Measurements from ENCODE around the genes ZFP36L2, THADA, LRPPRC and SIX3.

DNA sequence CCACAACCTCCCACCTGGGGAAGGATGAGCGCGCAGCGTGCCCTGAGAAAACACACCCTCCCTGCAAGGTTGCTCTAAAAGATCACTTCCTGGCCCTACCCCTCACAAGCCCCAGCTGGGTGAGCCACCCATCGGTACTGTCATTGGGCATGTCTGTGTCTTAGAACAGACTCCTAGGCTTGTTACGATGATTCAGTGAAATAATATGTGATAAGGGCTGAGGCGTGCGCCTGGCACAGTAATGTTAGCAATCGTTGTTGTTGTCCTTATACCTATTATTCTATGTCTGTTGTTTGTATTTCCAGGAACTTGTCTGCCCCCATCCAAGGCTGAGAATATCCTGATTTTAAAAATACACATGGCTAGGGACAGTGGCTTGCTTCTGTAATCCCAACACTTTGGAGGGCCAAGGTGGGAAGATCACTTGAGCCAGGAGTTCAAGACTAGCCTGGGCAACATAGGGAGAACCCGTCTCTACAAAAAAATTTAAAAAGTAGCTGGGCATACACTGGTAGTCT lies 175.0 kb downstream of the ZFP36L2 start:
- RRBS = no CpG with 5 or more reads among the region's 9 CpGs

GRCh38 chr2:43071157-43071583 lies 155.2 kb downstream of the ZFP36L2 start:
- RRBS = no CpG with 5 or more reads among the region's 6 CpGs

GRCh38 chr2:43105874-43106691 lies 120.3 kb downstream of the ZFP36L2 start:
- RRBS = no CpG with 5 or more reads among the region's 3 CpGs

DNA sequence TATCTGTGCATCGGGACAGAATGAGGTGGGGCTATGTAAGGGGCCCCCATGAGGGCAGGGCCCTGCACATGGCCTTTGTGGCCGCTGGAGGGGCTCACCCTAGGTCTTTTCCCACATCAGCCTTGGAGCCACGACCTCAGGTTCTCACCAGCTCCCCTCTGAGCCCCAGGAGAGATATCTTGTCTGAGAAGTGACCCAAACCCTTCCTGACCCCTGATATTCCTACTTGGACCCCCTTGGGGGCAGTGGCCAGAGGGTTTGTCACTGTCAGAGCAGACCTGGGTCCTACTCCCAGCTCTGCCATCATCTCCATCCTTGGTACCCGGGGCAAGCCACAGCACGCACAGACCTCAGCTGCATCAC lies 64.2 kb downstream of the ZFP36L2 start:
- RRBS = 92% methylated on average over 1 of the region's 5 CpGs

DNA sequence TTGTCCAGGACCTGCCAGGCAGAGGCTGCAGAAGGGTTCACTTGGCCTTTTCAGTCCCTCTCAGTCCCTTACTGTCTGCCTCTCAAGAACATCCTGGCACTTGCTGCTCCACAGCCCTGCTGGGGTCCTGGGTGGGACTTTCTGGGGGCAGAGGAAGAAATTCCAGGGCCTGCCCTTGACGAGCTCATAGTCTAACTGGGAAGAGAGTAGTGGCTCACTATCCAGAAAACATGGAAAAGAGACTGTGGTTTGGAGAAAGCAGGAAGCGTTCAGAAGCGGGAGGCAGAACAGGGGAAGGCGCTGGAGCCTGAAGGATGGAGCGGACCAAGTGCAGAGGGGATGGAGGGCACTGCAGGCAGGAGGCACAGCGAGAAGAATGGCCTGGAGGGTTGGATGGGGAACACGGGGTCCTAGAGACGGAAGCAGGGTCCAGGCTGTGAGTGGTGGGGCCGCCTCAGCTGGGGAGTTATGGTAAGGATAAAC lies 58.1 kb downstream of the ZFP36L2 start:
- RRBS = no CpG with 5 or more reads among the region's 9 CpGs

DNA sequence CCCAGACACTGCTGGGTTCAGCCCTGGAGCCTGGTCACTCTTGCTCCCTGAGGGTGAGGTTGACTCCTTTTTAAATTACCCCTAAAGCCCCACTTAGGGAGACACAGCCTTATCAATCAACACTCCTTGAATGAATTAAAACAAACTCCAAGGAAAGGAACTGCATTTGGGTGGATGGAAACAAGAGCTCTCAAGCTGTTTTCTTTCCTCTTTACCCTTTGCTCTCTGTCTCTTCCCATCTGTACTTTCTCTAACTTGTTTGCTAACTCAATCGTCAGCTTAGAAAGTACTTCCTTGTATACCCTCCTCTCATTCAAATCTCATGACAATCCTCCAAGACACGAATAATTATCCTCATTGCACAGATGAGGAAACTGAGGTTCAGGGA lies 32.8 kb downstream of the ZFP36L2 start:
- RRBS = no CpG with 5 or more reads among the region's 2 CpGs

- RRBS = 1% methylated on average over 69 of the region's 111 CpGs
These were observed at the start of gene ZFP36L2 for GRCh38 chr2:43225824-43226781. ZFP36L2 (minus strand) TSS chr2:43226606.

DNA sequence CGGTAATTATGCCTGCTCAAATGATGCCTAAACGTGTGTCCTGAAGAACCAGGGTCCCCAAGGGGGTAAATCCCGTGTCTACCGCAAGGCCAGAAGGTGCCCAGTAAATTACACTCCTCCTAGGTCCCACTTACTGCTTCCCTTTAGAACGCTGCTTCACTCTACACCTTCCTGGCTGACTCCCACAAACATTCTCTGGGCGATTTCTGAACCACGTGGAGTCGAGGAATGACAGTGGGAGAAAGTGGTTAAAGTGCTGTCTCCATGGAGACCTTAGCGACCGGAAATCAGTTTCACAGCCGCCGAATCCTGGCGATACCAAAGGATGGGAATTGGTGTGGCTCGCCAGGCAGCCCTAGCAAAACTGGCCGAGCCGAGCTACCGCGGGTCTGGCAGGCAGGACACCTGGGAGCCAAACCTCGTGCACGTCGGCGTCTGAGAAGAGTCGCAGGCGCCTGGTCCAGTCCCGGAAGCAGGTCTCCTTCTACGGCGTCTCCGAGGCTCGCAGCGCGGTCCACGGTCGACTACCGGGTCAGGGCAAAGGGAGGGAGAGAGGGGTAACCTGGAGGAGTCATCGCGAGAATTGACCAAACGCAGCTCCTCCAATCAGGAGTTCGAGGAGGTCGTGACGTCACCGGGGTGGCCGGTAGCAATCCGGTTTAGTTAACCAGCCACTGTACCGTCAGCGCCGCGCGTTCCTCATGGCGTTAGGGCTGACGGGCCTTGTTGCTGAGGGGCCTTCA lies at the start of gene THADA:
THADA (minus strand) TSS at position 526 of the 743 bp plus-strand sequence.
- RRBS = 1% methylated on average over 14 of the region's 50 CpGs

DNA sequence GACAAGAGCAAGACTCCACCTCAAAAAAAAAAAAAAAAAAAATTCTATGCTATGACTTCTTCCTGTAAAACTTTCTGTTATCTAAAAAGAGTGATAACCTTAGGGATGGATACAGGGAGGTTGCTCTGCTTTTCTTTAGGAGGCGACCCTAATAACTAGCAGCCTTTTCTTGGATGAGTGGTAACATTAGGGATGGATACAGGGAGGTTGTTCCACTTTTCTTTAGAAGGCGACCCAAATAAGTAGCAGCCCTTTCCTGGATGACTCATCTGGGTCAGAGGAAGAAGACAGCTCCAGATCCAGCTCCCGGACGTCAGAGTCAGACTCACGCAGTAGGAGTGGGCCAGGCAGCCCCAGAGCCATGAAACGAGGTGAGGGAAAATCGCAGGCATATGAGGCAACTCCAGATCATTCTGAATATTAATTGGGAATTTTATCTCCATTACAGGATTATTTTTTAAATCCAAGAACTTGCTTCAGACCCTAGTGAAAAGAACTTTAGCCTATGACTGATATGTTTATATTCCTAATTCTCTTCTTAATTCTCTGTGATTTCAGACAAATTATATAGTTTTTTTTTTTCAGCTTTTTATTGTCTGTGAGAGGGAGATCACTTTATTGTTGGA lies 31.1 kb upstream of the C1GALT1C1L start:
- RRBS = no CpG with 5 or more reads among the region's 7 CpGs

DNA sequence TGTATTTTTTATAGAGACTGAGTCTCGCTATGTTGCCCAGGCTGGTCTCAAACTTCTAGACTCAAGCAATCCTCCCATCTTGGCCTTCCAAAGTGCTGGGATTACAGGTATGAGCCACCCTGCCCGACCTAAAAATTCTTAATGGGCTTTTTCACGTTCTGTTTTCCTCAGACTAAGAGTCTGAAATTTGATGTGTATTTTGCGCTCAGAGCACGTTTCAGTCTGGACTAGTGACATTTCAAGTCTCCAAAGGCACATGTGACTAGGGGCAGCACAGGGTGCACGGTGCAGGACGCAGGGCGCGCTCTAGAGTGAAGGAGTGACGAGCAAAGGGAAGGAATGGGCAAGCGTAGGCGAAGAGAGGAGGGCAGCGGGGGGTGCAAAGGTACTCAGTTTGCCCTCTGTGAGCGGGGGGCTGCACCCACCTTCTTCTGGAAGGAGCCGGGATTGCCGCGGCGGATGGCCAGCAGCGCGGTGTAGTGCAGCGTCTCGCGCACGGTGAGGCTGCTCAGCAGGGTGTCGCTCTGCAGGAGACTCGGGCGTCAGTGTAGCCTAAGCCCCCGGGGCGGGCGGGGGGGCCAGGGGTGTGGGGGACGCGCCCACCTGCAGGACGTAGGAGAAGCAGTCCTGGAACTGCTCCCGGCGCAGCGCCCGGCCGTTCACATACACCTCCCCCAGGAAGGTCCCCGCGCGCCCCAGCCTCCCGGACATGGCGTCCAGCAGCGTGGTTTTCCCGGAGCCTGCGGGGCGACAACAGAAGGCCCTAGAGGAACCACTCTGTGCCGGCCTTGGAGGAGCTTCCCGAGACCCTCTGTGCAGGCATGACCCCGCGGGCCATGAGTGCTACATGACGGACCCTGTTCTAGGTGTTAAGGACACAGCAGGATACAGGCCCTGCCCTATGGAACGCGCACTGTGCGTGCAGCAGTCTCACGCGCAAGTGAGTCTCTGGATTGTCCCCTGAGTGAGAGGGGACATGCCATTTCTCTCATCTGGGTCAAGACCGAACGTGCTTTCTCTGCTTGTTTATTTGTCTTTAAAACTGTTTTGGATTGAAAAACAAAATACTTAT lies 7.0 kb downstream of the ABCG5 start:
- RRBS = 3% methylated on average over 19 of the region's 59 CpGs

DNA sequence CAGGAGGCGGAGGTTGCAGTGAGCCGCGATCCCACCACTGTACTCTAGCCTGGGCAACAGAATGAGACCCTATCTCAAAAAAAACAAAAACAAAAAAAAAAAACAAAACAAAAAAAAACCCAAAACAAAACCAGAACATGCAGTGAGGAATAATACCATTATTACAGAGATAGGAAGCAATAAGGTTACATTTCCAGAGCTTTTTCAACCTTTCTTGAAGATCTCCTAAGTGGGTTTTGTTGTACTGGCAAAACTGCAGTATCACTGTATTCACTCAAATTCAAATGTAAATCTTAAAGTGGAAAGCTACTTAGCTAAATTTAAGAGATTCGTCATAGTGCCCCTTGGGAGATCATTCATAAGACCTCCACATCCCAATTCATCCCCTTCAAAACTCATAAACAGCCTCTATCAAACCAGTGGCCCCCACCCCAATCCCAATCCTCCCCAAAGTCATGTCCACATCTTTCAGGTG lies 65.9 kb downstream of the ABCG8 start:
- RRBS = no CpG with 5 or more reads among the region's 4 CpGs

DNA sequence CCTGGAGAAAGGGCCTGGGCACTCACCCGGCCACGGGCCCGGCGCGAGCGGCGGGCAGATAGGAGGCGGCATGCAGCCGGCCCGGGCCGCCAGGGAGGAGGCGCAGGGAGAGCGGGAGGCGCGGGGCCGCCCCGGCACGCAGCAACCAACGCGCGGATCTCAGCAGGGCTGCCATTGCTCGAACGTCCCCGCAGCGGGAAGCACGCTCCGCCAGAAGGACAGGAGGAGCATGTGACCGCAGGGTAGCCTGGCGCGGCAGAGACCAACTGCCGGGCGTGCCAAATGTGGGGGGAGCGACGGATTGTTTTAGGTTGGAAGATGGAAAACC lies at the start of gene LRPPRC:
LRPPRC (minus strand) TSS at position 217 of the 328 bp plus-strand sequence.
- RRBS = 2% methylated on average over 9 of the region's 34 CpGs

- RRBS = no CpG with 5 or more reads among the region's 14 CpGs
These were observed 48.4 kb upstream of the LRPPRC start for GRCh38 chr2:44044131-44044743.

GRCh38 chr2:44061504-44061896 lies 65.7 kb upstream of the LRPPRC start:
- RRBS = 52% methylated on average over 3 of the region's 16 CpGs

DNA sequence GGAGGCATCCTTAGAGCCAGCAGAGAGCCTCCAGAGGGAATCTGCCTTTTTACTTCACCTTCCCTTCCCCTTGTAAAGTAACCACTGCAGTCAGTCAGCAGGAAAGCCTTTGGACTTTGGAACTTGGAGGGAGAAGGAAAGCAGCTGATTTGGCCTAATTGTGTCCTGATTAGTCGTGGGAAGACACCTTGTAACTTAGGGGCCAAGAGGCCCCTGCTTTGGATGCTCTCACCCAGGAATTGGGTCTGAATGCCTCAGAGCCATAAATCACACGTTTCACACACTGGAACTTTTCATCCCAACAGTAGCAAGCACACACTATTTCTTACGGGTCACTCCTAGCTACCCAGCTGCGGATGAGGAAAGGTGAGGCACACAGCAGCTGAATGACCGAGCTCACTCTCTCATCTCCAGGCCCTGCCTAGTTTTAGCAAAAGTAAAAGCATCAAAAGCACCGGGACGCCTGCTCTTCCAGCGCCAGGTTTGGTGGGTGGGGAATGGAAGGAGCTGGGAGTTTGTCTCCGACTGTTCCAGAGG lies 80.9 kb upstream of the PPM1B start:
- RRBS = no CpG with 5 or more reads among the region's 9 CpGs

- RRBS = no CpG with 5 or more reads among the region's 9 CpGs
These were observed 32.4 kb upstream of the PPM1B start for GRCh38 chr2:44136099-44136883.

DNA sequence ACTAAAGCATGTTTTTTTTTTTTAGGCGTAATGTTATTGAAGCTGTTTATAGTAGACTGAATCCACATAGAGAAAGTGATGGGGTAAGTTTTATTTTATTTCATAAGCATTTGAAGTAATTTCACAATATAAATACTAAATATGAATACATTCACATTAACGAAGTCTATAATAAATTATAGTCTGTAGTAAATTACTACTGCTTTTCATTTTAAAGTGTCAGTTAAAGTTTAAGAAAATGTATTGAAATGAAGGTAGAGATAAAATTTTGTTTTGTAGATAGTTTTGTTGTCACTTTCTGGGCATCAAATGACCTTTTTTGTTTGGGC lies 49.7 kb downstream of the PPM1B start:
- RRBS = no CpG with 5 or more reads among the region's 2 CpGs

DNA sequence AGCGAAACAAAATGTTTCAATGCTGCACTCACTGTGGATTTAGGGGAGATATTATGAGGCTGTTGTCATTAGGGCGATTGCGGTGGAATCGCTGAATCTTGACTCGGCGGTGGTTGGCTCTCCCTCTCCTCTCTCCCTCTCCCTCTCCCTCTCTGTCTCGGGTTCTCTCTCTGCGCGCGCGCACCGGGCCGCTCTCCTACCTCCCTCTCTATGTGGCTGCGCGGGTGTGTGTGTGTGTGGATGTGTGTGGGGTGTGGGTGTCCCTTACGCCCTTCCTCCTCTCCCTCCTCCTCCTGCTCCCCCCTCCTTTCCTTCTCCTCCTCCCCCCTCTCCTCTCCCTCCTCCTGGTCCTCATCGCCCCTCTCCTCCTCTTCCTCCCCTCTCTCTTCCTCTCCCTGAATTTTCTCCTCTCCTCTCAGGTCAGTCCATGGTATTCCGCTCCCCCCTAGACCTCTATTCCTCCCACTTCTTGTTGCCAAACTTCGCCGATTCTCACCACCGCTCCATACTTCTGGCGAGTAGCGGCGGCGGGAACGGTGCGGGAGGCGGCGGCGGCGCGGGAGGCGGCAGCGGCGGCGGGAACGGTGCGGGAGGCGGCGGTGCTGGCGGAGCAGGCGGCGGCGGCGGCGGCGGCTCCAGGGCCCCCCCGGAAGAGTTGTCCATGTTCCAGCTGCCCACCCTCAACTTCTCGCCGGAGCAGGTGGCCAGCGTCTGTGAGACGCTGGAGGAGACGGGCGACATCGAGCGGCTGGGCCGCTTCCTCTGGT lies at the start of gene SIX3:
SIX3 (plus strand) TSS at position 25 of the 767 bp plus-strand sequence.
- RRBS = 2% methylated on average over 4 of the region's 57 CpGs

DNA sequence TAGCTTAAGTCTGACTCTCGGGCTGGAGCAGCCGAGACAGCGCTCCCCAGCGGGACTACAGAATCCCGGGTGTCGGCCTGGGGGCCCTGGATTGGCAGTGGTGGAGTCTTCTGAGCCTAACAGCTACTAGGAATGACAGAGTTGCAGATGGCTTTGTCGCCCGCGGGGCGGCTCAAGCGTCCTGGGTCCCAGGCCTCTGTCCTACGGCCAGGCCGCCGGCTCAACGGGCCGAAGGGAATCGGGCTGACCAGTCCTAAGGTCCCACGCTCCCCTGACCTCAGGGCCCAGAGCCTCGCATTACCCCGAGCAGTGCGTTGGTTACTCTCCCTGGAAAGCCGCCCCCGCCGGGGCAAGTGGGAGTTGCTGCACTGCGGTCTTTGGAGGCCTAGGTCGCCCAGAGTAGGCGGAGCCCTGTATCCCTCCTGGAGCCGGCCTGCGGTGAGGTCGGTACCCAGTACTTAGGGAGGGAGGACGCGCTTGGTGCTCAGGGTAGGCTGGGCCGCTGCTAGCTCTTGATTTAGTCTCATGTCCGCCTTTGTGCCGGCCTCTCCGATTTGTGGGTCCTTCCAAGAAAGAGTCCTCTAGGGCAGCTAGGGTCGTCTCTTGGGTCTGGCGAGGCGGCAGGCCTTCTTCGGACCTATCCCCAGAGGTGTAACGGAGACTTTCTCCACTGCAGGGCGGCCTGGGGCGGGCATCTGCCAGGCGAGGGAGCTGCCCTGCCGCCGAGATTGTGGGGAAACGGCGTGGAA lies 8.7 kb downstream of the SIX2 start:
- RRBS = 44% methylated on average over 10 of the region's 48 CpGs

GRCh38 chr2:45211750-45212247 lies 202.5 kb upstream of the SIX2 start:
- RRBS = no CpG with 5 or more reads among the region's 3 CpGs